Left lobe of liver (tissue), 1 donor: ENCODE measurements around a stretch of chr4.

DNA sequence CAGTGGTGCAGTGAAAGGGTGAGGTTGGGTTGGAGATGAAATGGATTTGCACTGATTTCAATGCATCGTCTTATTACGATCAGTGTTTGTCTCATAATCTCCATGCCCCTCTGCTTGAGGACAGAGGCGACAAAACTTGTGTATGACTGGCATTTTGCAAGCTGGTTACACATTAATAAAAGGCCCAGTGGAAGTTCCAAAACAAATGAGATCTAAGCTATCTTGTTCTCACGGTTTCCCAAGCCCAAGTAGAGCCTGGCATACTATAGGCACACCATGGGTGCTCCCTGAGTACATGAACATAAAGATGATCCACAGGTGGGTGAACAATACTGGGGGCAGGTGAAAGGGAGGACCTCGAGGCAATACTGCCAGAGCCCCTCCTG, 9.2 kb upstream of the GSX2 start:
- PRO-cap: bidirectional peak, plus-strand start at position 225 of the sequence, minus-strand start at position 112 of the sequence

DNA sequence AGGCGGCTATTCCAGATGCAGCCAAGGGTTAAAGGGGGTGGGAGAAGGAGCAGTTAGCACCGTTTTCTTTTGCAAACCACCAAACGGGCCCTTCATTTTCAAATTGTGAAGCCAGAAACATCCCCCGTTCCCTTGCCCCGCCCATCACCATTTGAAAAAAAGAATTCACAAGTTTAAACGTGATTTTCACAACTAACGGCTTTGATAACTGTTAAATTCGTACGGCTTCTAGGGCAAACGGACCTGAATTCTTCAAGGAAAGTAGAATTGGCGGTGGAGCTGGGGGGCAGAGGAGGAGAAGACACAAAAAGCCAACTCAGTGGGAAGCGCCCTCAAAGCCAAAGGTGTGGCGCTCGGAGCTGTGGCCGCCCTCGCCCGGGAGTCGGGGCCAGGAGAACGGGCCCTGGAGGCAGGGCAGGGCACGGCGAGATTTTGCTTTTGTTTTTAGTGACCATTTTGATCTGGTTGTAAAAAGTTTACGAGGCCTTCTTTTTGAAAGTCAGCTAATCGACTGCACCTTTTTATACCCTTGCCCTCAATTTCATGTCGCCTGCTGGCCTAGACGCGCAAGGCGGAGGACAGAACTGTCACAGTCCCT, 3.2 kb upstream of the PDGFRA start:
- PRO-cap: no peak

- PRO-cap: bidirectional peak, plus-strand start at chr4:54227062, minus-strand start at chr4:54226914
Measured at GRCh38 chr4:54226464-54227318, 2.4 kb upstream of the PDGFRA start.

- PRO-cap: no peak
Measured at GRCh38 chr4:54261080-54261341, 31.9 kb downstream of the PDGFRA start.

DNA sequence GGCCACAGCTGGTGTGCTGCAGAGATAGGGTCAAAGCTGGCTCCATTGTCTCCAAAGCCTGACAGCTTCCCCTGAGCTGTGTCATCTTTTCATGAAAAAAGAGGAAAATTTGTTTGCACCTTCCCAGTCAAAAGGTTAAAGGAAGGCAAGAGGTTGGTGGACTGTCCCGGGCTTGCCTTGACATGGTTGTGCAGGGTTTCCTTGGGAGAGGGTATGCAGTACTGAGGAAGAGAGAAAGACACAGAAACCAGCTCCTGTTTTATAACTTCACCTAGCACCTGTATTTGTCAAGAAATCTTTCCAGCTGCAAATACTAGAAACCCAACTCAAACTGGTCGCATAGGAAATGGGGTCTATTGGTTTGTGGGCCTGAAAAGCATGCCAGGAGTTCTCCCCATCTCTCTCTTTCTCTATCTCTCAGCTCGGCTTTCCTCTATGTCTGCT, 160.1 kb upstream of the KIT start:
- PRO-cap: no peak

DNA sequence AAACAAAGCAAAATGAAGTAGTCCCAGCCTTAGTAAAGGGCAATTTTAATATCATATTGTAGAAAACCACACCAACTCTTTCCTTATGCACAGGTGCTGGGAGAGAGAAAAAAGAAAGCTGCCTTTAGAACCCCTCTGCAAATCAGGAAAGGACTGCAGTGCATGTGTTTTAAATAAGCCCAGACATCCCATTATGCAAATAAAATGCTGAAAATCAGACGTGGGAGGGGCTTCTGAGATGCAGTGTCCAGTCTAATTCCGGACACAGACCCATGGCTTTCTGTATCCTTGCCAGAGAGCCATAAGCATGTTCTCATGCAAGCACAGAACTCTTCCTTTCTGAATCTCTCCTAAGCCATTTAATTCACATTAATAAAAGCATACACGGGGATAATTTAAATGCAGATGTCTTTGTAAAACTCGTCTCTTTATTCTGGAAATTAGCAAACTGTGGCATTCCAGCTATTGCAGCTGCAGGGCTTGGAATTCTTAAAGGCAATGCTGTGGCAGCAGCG, 38.4 kb downstream of the KDR start:
- PRO-cap: no peak

DNA sequence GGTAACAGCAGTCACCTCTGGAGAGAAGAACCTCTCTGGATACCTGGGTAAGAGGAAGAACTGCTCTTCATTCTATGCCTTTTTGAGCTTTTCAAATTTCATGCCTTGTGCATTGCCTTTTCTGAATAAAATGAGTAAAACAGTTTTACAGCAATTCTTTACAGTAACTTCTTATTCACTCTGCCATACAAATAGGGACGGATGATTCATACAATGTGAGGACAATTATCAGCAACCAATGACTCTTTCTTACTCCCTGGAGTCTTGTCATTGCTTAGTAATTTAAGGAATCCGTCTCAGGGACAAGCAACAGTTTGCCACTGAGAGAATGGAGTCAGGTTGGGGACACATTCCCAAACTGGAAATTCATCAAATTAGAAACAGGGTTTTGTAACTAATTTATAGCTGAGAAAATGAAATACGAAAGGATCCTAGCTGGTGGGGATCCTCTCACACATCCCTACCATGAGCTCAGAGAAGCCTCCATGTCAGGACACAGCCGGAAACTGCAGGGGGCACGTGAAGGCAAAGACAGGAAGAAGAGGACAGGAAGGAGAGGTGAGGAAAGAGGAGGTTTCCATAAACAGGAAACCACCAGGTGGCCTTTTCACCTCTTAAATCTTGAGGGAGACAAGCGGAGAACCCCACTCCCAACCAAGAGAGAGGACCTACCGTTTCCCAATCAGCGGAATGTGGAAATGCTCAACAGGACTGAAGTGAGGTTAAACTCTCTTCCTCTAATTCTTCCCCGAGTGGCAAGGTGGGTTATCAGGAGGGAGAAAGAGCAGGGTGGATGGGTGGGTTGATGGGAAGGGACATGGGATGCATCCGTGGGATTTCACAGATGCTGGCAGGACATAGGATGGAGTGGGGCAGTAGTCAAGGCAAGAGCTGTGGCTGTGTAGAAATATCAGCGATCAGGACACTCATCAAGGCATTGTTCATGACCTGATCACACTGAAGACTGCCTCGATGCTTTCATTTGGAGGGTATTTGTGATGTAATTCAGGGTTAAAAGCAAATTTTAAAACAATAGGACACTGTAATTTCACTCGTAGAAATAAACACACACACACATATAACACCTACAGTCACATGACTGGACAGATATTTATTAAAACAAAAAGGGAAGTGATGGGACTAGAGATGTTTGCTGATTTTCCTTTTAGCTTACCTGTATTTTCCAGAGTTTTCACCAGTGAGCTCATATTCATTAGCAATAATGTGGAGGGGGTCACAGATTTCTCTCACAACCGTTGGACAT, 50.7 kb upstream of the KDR start:
- PRO-cap: no peak

DNA sequence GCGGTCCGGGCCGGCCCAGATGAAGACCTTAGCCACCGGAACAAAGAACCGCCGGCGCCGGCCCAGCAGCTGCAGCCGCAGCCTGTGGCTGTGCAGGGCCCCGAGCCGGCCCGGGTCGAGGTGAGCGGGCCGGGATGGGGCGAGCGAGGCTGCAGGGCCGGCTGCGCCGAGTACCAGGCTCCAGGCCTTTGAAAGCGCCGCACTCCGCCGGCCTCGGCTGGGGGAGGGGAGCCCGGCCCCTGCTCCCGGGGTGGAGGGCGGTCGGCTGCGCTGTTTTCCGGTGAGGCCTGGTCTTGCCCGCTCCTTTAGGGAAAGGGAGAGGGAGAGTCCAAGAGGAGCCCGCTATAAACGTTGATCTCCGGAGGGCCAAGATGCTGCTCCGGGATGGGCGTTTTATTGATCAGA, 522 bp downstream of the TMEM165 start:
- PRO-cap: no peak

DNA sequence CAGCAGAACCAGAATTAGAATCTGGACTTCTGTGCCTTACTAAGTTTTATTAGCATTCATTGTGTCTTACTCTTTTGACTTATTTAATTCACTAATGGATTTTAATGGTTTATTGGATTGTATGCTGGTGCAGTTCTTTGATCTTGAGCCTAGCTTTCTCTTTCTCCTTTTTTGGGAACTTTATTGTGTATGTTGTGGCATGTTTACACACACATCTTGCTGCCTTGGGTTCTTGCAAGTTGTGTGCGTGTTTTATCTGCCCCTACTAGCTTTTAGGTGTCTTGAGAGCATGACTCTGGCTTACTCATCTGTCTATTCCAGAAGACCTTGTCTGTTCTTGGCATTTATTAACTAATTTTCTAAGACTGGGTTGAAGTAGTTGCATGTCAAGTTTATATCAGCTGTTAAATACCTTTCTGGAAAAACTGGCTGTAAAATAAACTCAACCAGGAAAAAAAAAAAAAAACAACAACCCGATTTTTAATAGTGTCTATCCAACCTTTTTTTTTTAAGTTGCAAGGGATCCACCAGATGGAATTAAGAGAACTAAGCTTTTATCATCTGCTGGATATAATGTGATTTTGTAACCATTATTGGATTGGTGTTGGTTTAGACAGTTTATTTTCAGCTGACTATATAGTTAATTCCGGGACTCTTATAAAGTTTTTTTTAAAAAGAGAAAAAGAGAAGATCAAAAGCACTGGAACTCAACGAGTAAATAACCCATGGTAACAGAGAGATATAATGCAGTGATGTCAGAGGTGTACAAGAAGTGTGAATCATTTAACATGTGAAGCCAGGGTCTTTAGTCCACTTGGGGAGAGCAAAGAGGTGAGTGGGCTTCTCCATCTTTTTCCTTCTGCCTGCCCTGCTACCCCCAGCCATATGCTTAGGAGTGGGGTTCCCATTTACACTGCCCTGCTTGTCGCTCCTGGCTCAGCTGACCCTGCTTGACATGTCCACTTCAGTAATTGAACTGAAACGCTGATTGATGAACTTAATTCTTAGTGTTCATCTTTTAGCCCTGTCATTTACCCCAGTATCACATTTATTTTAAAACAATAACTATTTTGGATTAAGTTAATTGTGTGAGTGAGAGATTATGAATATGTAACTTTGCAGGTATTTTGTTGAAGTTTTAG, 3.0 kb downstream of the TMEM165 start:
- PRO-cap: no peak

GRCh38 chr4:56218273-56218591, 169.1 kb downstream of the AASDH start:
- PRO-cap: no peak

DNA sequence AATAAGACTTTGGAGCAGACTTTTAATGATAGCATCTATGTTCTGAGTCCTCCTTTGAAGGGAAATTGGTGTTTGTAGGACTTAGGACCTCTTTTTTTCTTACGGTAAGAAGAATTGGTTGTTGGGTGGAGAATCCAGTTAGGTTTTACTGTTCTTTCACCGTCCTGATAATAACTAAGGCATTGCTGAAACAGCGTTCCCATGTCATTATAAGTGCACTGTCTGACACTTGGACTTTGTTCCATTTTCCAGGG, 119.8 kb downstream of the AASDH start:
- PRO-cap: no peak

GRCh38 chr4:56271861-56272586, 115.3 kb downstream of the AASDH start:
- PRO-cap: no peak

DNA sequence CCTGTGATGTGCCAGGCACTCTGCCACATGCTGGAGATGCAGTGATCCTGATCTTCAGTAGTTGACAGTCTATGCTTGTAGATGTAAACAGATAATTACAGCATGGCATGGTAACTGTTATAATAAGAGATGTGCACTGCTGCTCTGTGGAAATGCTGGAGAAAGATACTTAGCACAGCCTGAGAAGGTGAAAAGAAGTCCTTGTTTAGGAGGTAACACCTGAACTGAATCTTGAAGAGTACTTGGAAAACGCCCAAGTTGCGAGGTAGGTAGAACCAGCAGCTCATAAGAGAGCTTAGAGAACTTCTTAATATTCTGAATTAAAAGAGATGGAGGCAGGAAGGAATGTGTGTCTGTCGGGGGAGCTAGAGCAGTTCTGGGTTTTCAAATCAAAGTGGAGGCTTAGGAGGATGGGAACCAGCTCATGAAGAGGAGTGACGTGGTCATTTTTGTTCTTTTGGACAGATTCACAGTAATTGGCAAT, 29.9 kb downstream of the POLR2B start:
- PRO-cap: no peak

GRCh38 chr4:57030001-57030514, 51.4 kb downstream of the POLR2B start:
- PRO-cap: no peak

- PRO-cap: no peak
Measured at GRCh38 chr4:57091552-57092140, 18.5 kb downstream of the IGFBP7 start.

- PRO-cap: no peak
Measured at GRCh38 chr4:57094089-57095416, 15.6 kb downstream of the IGFBP7 start.

DNA sequence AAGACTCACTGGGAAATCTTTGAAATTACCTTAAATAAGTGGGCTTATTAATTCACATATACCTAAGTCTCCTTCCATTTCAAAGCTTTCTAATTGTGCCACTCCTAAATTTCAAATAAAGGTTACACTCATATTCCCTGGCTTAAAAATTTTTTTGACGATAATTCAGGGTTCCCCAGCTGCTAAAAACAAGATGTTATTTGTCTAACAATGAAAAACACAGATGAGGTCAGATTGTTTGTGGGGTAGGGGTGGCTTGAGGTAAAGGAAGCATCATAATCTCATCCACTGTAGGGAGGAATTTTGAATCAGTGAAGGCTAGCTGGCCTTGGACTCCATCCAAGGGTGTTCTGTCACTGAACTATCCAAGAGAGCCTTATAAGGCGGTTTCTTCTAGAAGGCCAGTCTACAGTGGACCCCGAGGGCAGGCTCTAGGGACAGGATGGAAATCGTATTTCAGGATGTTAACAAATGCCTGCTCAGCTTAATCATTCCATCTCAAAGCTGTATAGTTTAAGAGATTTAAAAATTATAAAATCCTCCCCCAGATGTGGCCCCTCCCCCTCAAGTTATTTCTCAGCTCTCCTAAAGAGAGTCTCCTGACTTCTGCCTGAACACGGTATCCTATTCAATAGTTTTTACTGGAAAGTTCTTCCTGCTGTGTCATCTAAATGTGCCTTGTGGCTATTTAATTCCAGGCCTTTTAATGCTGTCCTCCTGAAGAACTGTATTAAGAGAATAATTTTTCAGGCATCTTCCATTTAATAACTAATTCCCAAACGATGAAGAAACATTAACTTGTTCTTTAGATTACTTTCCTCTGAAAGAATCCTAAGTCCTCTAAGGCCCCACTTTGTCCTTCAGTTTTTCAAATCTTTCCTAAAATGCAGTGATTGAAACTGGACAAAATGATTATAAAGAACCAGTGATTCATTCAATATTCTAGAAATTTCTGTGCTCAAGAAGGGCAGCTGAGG, 8.0 kb downstream of the IGFBP7 start:
- PRO-cap: no peak

DNA sequence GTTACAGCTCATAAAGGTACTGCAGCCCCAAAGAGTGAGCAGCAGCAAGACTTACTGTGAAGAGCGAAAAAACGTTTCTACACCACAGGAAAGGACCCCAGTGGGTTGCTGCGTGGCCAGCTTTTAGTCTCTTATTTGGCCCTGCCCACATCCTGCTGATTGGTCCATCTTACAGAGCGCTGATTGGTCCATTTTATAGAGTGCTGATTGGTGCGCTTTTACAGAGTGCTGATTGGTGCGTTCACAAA, 1014.7 kb upstream of the IGFBP7 start:
- PRO-cap: no peak

DNA sequence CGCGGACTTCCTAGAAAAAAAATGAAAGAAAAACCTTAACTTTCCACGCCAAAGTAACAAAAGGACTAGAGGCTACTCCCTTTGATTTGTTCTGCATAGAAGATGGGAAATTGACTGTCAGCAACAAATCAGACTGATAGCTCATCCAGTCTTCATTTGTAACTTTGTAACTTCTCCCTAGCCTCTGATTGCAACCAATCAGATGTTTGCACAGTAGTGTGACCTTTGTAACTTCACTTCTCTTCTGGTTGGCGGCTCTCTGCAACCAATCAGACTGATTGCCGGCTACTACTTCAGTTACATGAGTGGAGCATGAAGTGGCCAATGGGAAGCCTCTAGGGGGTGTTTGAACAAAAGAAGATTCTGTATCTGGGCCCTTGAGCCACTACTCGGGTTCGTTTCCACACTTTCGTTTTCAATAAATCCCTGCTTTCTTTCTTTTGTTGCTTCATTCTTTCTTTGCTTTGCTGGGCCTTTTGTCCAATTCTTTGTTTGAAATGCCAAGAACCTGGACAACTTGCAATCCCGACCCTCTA, 1285.8 kb downstream of the TECRL start:
- PRO-cap: no peak

DNA sequence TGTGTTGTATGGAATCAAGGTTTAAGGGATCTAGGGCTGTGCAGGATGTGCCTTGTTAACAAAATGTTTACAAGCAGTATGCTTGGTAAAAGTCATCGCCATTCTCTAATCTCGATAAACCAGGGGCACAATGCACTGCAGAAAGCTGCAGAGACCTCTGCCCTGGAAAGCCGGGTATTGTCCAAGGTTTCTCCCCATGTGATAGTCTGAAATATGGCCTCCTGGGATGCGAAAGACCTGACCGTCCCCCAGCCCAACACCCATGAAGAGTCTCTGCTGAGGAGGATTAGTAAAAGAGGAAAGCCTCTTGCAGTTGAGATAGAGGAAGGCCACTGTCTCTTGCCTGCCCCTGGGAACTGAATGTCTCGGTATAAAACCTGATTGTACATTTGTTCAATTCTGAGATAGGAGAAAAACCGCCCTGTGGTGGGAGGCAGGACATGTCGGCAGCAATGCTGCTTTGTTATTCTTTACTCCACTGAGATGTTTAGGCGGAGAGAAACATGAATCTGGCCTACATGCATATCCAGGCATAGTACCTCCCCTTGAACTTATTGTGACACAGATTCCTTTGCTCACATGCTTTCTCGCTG, 53.1 kb downstream of the TECRL start:
- PRO-cap: no peak